Parotid gland (tissue), 1 donor: Measurements from ENCODE around the genes EIF3K, PAK4, SAMD4B, SUPT5H and TIMM50.

DNA sequence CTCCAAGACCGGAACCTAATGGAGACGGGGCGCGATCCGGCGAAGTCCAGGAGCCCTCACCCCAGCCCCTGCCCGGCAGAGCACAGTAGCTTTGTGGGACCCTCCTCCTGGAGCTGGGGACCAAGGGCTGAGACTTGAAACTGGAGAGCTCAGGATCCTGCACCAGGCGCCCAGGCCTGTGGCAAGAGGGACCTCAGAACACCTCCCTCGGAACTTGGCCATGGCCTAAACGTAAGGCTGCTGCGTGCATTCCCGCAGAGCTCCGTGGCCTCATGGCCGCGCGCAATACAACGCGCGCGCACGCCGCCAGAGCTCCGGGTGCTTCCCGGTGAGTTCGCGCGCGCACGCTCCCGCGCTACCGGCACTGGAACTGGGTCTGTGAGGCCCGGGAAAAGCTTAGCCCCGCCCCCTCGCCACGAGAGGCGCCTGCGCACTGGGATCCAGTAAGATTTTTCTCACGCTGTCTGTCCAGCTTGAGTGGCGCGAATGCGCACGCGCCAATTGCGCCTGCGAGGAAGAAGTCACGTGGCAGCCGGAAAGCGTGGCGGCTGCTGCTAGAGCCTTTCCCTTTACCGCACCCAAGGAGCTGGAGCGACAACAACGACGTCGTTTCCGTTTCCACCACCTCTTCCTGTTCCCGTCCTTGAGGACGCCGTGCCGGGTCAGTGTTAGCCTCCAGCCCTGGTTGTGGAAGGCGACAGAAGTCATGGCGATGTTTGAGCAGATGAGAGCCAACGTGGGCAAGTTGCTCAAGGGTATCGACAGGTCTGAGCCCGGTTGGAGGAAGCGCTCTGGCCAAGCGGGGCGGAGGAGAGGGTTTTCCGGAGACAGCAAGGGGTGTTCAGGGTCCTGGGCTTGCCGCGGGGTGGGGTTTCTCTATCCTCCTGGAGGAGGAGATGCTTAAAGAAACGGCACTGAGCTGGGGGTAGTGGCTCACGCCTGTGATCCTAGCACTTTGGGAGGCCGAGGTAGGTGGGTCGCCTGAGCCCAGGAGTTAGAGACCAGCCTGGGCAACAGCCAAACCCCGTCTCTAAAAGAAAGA is at the start of gene EIF3K:
TSS of gene EIF3K (plus strand) at position 626 of the 1,042 bp plus-strand sequence.
- PRO-cap, result bidirectional peak, plus-strand start at position 646 of the sequence, minus-strand start at position 372 of the sequence

- PRO-cap, result unidirectional peak, minus-strand start at chr19:38676561
These were observed 29.0 kb downstream of the ACTN4 start for GRCh38 chr19:38676048-38677172.

GRCh38 chr19:38713704-38714827 is 30.2 kb downstream of the CAPN12 start:
- PRO-cap, result no peak

DNA sequence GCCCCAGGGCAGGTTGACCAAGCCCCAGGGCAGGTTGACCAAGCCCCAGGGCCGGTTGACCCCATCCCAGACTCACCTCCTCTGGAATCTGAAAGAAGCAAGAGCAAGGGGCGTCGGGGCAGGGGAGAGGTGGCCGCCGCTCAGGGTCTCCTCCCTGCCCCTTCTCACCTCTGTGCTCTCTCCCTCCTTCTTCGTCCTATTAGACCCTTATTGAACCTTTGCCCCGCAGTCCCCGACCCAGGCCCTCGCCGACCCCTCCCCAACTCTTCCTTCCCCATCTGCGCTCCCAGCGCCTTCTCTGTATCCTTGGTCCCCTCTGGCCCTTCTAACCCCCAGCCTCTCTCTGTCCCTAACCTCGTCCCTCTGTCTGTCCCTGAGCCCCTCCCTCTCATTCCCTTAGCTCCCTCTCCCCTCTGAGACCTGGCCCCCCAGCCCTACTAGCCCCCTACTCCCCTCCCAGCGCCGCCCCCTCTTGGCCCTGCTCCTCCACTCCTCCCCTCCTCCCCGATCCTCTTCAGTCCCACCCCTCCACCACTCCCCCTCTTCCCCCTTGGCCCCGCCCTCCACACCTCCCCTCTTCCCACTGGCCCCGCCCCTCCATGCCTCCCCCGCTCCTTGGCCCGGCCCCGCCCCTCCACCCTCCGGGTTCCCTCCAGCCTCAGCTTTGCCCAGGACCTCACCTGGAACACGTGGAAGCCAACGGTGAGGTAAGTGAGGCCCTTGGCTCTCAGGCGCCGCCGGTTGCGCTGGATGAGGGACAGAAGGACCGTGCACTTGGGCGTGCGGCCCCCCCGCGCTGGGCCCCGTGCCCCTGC is 7.6 kb downstream of the CAPN12 start:
- PRO-cap, result unidirectional peak, minus-strand start at position 516 of the sequence

DNA sequence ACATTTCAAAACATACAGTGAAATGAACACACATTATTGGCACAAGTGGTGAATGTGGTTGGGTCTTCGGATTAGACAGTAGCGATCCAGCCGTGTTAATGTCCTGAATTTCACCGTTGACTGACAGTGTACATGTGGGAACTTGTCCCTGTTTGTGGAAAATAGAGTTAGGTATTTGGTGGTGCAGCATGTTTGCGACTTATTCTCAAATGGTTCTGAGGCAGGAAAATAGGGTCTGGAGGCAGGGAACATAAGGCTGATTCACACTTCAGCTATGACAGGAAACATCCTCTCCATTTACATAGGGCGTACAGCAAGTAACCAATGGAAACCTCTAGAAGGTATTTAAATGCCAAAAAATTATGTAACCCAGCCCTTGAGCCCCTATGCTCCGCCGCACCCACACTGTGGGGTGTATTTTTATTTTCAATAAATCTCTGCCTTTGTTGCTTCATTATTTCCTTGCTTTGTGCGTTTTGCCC is 4.2 kb downstream of the LGALS7B start:
- PRO-cap, result no peak

GRCh38 chr19:38832948-38833205 is 1.3 kb upstream of the ECH1 start:
- PRO-cap, result no peak

DNA sequence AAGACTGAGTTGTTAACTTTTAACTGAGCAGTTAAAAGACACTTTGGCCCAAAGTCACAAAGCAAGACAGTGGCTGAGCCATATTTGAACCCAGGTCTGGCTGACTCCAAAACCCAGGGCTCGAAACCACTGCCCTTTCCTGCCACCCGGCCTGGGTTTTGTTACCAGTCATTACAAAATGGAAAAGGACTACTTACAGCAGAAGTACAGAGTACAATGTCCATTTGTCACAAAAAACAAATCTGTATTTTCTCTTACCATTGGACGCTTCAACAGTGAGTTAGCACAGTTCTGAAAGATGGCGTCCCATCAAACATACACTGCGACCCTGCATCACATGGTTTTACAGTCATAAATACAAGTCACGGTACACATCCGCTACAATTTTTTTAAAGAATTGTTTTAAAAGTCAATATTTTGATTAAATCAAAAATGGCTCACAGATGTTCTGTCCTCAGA is 8.4 kb downstream of the HNRNPL start:
- PRO-cap, result no peak

DNA sequence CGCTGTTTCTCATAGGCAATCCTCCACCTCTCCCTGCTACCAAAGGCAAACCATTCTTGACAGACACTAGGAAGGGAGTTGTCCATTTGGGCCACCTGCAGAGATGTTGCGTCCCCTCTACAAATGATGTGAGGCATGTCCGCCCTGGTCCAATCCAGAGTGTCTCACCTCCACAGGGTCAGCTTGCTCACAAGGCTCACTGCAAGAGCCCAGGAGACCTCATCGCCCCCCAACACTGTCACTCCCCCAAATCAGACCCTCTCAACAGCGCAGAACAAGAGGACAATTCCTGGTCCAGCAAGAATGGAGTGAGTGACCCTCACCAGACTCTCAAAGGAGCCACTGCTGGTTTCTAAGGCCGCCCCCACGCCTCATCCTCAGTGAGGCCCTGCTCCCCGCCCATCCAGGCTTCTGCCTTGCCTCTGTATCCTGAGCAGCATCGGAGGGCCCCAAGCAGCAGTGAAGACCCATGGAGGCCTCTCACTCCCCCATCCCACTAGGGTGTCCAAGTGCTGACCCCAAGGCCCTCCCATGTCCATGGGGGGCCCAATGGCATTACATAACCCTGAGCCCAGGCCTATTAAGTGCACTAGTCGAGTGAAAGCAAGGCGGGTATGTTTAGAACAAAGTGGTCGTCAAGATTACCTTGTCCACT is 6.5 kb downstream of the HNRNPL start:
- PRO-cap, result no peak

- PRO-cap, result unidirectional peak, plus-strand start at chr19:38850576; unidirectional peak, plus-strand start at chr19:38850685
These were observed 604 bp upstream of the HNRNPL start for GRCh38 chr19:38850440-38850739.

DNA sequence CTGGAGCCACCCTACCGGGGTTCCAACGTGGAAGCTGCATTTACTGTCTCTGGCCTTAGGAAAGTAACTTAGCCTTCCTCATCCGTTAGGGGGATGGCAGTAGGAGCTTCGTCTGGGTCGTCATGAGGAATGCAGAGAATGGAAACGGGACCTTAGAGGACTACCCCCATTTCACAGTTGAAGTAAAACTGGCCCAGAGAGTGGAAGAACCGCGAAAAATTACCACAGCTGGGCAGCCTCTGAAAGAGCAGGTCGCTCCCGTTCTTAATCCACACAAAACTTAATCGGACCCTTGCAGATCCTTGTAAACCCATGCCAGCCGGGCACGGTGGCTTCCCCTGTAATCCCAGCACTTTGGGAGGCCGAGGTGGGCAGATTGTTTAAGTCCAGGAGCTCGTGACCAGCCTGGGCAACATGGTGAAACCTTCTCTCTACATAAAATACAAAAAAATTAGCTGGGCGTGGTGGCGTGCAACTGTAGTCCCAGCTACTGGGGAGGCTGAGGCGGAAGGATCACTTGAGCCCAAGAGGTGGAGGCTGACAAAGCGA is 3.1 kb upstream of the HNRNPL start:
- PRO-cap, result no peak

GRCh38 chr19:38898781-38899141 is 657 bp downstream of the SIRT2 start:
- PRO-cap, result no peak

GRCh38 chr19:39125337-39126518 is at the start of gene PAK4:
Gene PAK4 (plus strand): TSS chr19:39125786.
- PRO-cap, result bidirectional peak, plus-strand start at chr19:39125805, minus-strand start at chr19:39125569

- PRO-cap, result no peak
These were observed 8.0 kb downstream of the PAK4 start for GRCh38 chr19:39133543-39134116.

DNA sequence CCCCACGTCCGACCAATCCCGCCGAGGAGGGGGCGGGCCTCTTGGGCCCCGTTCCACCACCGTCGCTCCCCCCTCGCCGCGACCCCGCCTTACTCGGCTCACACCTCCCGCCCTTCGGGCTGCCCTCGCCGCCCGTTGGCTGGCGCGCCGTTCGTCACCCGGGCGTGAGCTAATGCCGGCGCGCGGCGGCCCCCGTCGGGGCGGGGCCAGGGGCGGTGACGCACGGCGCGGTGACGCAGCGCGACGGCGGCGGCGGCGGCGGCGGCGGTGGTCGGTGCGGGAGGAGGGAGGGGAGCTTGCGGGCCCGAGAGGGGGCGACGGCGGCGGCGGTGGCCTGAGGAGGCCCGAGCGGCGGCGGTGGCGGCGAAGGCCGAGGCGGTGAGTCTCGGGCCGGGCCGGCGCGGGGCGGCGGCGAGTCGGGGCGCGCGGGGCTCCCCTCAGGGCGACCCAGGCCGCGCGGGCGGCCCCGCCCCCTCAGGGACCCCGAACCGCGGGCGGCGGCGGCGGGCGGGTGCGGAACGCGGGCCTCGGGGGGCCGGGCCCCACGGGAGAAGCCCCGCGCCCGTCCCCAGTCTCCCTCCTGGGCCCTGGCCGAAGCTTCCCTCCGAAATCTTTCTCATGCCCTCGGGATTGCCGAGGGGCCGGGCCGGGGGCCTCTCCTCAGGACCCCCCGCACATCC is at the start of gene SAMD4B:
TSS of gene SAMD4B (plus strand) at position 223 of the 680 bp plus-strand sequence.
- PRO-cap, result unidirectional peak, plus-strand start at position 246 of the sequence

GRCh38 chr19:39355263-39356104 is 13.3 kb downstream of the SAMD4B start:
- PRO-cap, result no peak

GRCh38 chr19:39372991-39373193 is 18.0 kb downstream of the PAF1 start:
- PRO-cap, result no peak

DNA sequence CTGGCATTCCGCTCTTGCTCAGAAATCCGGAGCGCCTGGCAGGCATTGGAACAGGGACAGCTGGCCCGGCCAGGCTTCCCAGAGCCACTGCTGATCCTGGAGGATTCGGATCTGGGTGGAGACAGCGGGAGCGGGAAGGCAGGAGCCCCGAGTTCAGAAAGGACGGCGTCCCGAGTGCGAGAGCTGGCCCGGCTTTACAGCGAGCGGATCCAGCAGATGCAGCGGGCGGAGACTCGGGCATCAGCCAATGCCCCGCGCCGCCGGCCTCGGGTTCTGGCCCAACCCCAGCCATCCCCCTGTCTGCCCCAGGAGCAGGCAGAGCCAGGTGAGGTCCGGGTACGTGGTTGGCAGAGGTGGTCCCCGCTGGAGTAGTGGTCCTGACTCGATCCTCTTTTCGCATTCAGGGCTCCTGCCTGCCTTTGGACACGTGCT is 10.9 kb downstream of the PLEKHG2 start:
- PRO-cap, result no peak

GRCh38 chr19:39424714-39425793 is 10.7 kb downstream of the RPS16 start:
- PRO-cap, result no peak

GRCh38 chr19:39445154-39446270 is at the start of gene SUPT5H:
Gene SUPT5H (plus strand): TSS chr19:39445582.
- PRO-cap, result bidirectional peak, plus-strand start at chr19:39445582, minus-strand start at chr19:39445473

DNA sequence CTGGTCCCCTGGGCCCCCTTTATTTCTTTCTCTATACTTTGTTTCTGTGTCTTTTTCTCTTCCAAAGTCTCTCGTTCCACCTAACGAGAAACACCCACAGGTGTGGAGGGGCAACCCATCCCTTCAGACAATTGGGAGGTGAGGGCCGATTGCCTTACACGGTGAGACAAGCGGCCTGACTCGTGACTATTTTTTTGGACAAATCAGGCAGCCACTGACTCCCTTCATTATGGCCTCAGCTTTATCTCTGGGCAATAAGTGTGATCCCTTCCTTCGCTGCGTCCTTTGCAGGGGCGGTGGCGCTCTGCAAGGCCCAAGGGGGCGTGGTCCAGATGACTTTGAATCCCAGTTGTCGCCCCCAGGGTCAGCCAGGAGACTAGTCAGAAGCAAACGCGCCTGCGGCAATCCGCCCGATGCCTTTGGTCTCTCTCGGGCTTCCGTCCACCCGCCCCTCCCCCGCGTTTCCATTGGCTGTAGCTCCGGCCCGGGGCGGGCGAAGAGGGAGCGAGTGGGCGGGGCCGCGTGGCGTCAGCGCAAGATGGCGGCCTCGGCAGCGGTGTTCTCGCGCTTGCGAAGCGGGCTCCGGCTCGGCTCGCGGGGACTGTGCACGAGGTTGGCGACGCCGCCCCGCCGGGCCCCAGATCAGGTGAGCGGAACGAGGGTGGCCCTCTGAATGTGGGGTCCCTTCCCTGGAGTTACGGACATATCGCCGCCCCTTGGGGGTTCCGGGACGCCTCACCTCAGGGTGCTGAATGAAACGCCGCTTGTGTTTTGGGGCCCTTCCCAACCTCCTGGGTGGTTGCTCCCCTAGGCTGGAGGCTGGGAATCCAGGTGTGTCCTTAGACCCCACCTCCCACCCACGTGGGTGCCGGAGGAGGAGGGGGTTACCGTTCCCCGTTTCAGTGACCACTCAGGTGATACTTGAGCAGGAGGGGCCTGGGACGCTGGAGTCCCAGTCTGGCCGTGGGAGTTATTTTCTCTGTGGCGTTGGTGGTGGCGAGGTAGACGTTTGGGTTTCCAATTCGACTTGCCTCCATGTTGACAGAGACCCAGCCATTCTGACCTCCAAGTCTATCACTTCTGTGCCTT is at the start of gene TIMM50:
TSS of gene TIMM50 (plus strand) at position 523 of the 1,089 bp plus-strand sequence.
- PRO-cap, result bidirectional peak, plus-strand start at position 536 of the sequence, minus-strand start at position 428 of the sequence